Ishikawa (cell line): Measurements from ENCODE around the genes ZNF316 and CCZ1B.

GRCh38 chr7:5224002-5224687 is 34.1 kb downstream of the WIPI2 start:
- RRBS: no CpG with 5 or more reads among the region's 16 CpGs

- RRBS: 96% methylated on average over 3 of the region's 31 CpGs
Observed at GRCh38 chr7:5226866-5227578, 37.0 kb downstream of the WIPI2 start.

- RRBS: 11% methylated on average over 18 of the region's 40 CpGs
Observed at GRCh38 chr7:5396874-5398023, 26.4 kb downstream of the TNRC18 start.

DNA sequence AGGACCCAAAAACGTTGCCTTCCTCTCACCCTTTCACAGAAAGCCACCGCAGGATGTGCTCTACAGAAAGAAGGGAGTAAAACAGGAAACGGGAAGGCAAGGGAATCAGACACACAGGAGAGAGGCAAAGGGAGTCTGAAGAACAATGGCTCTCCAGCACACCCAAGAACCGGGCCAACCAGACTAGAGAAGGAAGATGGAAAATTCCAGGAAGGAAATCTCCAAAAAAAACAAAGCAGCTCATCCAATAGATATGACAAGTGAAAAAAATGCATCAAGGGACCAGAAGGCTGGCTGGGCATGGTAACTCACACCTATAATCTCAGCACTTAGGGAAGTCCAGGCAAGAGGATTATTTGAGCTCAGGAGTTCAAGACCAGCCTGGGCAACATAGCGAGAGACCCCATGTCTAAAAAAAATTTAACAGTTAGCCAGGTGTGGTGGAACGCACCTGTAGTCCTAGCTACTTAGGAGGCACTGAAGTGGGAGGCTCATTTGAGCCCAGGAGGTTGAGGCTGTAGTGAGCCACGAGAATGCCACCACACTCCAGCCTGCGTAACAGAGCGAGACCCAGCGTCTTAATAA is 11.9 kb downstream of the TNRC18 start:
- RRBS: no CpG with 5 or more reads among the region's 10 CpGs

GRCh38 chr7:5549132-5549820 is 18.9 kb upstream of the ACTB start:
- RRBS: 6% methylated on average over 6 of the region's 10 CpGs

- RRBS: no CpG with 5 or more reads among the region's 6 CpGs
Observed at GRCh38 chr7:5629970-5630448, 37.4 kb downstream of the FSCN1 start.

- RRBS: no CpG with 5 or more reads among the region's 3 CpGs
Observed at GRCh38 chr7:5636003-5636284, 43.3 kb downstream of the FSCN1 start.

- RRBS: 82% methylated on average over 2 of the region's 12 CpGs
Observed at GRCh38 chr7:5696262-5696665, 85.2 kb downstream of the RNF216 start.

DNA sequence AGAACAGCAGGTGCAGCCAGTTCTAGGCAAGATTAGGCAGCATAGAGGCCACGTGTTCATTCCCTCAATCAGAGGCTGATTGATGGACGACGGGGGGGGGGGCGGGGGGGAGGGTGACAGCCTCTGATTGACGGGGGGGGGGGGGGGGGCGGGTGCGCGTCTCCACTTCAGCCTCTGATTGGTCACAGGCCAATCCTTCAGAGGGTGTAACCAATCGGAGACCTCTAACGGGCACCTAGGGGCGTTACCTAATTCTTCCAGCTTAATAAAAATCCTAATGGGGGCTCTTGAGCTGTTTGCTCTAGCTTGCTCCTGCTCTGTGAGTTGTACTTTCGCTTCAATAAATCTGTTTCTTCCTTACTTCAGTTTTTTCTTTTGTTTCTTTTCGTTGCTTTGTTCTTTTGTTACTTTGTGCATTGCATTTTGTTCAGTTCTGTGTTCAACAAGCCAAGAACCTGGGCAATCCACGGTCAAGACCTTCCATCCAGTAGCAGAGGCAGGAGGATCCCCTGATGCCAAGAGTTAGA is 1.0 kb upstream of the CCZ1 start:
- RRBS: no CpG with 5 or more reads among the region's 14 CpGs

GRCh38 chr7:6049771-6050157 is 9.2 kb downstream of the EIF2AK1 start:
- RRBS: no CpG with 5 or more reads among the region's 4 CpGs

GRCh38 chr7:6171517-6172281 is 67.0 kb downstream of the USP42 start:
- RRBS: 96% methylated on average over 3 of the region's 23 CpGs

GRCh38 chr7:6232376-6232953 is 40.0 kb downstream of the CYTH3 start:
- RRBS: no CpG with 5 or more reads among the region's 9 CpGs

GRCh38 chr7:6237026-6237399 is 35.4 kb downstream of the CYTH3 start:
- RRBS: no CpG with 5 or more reads among the region's 6 CpGs

DNA sequence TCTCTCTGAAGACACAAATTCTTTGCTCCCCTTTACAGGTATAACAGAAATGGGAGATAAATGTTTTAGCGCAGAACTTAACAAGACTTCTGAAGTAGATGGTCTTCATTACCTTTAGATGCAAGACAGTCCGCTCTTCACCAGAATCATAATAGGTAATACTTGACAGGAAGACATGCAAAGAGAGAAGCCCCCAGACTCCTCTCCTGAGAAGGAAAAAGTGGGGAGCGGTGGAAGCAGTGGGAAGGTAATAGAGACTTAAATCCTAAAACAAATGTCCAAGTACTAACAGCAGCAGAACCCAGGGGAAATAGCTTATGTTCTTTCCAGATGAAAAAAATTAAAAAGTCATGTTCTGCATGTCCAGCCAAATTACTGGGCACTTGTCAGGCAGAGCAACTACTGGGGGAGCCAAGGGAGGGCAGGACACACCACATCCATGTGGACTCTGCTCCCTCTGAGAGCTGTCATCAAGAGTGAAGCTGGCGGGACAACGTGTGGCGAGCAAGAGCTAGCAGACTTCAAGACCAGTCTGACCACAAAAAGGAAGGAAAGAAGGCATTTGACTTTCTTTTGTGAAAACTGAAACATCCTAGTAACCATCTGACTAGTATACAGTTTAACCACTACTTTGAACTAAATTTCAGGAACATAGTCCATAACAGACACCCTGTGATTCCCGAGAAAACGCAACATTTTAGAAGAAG is 15.9 kb downstream of the CYTH3 start:
- RRBS: no CpG with 5 or more reads among the region's 8 CpGs

GRCh38 chr7:6260455-6261226 is 11.8 kb downstream of the CYTH3 start:
- RRBS: no CpG with 5 or more reads among the region's 6 CpGs

DNA sequence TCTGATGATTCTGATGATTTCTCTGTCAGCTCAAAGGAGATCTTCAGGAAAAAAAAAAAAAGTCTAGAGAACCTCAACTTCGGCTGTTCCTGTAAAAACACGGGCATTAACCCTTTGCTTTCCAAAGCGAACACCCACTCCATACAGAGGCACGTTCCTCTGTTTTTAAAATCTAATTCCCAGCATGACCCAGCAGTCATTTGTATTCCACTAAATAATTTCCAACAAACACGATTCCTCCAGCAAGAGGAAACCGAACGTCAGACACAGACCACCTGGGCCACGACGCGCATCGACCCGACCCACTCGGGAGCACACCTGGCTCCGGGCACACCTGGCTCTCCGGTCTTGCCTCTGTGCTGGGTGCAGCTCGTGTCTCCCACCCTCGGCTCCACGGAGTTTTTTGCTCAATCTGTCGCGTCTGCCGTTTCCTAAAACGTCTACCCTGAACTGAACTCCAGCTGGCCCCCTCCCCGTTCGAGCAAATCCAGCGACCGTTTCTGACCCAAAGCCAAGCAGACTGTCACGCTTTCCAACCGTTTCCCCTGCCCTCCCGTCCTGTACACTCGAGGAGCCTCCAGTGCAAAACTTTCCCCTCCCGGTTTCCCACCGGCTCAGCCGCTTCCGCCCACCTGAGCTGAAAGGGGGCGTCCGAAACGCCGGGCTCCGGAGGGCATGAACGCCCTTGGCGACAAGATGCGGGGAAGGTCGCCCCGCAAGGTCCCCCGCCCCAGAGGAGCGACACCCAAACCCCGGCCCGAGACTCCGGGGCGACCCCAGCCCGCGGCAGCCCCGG is 788 bp downstream of the CYTH3 start:
- RRBS: 2% methylated on average over 15 of the region's 53 CpGs

GRCh38 chr7:6545586-6546088 is 5.6 kb downstream of the GRID2IP start:
- RRBS: no CpG with 5 or more reads among the region's 14 CpGs

- RRBS: 2% methylated on average over 30 of the region's 73 CpGs
Observed at GRCh38 chr7:6636973-6637467, at the start of gene ZNF316. Gene ZNF316 (plus strand): TSS chr7:6637318.

- RRBS: no CpG with 5 or more reads among the region's 7 CpGs
Observed at GRCh38 chr7:6702802-6703502, 3.8 kb downstream of the ZNF12 start.

- RRBS: no CpG with 5 or more reads among the region's 61 CpGs
Observed at GRCh38 chr7:6825886-6826543, at the start of gene CCZ1B. Gene CCZ1B (minus strand): TSS chr7:6826275.